ENCODE data around the gene DLGAP1.

GRCh38 chr18:3605456-3606700 is 155.9 kb downstream of the TGIF1 start:
- PRO-cap = no peak
- RAMPAGE, long total RNA, 4 experiments = no peak in any of the 4 experiments

DNA sequence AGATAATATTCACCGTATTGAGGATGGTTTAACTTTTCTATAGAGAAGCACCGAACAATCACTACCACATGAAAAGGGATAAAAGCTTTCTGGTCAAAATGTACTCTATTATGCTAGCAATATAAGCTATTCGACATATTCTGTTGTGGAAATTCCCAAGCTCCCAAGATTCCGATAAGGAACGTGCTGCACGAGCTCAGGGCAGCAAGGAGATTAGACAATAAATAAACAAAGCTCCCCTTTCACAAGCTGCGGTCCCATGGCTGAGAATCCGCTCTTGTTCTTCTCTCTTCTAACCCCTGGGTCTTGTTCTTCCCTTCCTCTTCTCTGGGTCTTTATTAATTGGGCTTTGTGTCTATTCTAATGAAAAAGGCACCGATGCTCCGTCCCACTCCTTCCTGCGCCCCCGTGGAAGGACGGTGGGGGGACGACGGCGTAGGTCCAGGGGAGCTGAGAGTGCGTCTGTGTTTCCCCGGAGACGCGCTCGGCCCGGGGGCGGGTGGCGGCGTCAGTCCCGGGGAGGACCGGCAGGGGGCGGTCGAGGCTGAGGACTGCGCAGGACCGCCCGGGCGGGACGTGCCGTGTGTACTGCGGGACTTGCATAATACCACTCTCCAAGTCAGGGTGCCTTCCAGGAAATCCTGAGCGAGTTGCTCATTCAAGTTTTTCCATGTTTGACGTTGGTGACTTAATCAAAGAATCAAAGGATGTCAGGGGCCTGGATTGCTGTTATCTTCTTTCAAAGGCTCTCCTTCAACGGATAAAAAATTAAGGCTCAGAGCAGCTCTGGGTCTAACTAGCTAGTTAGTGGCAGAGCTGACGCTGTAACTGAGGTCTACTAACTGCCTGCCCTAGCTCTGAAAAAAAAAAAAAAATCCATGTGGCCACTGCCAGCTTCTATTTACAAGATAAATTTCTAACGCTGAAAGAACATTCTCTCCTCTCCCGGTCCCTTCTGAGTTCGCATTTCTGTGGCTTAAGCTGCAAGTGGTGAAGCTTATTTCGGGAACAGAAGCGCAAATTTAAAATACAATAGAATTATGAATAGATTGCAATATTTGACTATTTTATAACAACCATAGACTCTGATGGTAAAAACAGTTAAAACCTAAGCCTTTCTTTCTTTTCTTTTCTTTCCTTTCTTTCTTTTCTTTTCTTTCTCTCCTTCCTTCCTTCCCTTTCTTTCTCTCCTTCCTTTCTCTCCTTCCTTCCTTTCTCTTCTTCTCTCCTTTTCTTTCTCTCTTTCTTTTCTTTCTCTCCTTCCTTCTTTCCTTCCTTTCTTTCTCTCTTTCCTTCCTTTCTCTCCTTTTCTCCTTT is 321.5 kb downstream of the TGIF1 start:
- PRO-cap = unidirectional peak, plus-strand start at position 703 of the sequence
- RAMPAGE, long total RNA, 4 experiments = no peak in any of the 4 experiments

DNA sequence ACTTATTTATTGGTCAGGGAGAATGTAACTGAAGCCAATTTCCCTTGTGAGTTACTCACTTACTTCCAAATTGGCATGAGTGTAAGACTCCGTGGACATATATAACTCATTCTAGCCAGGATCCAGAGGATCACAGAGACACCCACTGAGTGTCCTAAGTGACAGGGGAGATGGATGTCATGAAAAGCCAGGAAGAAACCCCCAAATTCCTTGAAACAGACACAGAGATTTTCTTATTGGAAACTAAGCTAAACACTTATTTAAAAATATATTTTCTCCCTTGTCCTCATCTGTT is 345.0 kb downstream of the TGIF1 start:
- PRO-cap = no peak
- RAMPAGE, long total RNA, 4 experiments = no peak in any of the 4 experiments

DNA sequence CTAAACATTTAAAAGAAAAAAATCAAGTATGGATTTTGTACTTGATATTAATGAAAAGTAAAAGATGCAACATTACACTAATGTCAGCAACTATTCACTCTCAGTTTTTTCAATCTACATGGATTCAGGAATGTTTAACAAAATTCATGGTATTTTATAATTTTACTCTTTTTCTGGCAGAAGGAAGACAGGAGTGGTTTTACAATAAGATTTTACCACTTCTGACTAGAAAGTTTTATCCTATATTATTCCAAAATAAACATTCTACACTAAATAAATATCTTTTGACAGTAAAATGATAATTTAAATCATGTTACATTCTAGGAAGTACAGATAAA is 252.5 kb downstream of the DLGAP1 start:
- PRO-cap = no peak
- RAMPAGE, long total RNA, 4 experiments = no peak in any of the 4 experiments

DNA sequence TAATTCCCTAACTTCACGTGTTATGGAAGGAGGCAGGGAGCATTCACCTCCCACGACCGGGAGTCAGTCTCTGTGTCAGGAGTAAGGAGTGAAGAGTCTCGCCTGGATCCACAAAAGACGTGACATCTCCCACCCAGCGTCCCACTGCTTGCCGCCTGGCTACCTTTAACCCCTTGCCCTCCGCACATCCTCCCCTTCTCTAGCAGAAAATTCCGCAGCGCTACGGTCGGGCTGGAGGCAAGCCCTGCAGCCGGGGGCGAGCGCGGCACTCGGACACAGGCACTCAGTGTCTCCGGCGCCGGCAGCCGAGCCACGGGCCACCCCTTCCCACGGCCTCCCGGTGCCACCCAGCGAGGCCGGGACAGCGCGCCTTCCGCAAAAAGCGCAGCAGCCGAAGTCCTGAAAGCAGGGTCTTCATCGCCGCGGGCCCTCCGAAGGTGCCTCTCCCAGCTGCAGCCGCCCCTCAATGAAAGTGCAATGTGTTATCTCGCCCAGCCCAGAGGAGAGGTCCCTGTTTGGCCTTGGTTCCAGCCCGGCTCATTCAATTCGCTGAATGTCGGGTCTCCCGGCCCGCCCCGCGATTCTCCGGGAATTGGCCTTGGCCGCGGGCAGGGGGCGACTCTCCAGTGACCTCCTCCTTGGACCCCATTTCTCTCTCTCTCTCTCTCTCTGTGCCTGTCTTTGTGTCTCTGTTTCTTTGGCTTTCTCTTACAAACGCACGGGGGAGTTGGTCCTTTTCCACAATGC is 1.2 kb downstream of the DLGAP1 start:
- PRO-cap = no peak
- RAMPAGE, long total RNA, 4 experiments = no peak in any of the 4 experiments

GRCh38 chr18:4454504-4455794 is at the start of gene DLGAP1:
Gene DLGAP1 (minus strand): TSS chr18:4455307.
- PRO-cap = unidirectional peak, minus-strand start at chr18:4455307
- RAMPAGE, long total RNA, 4 experiments = start-site peak on the minus strand in 4 of 4 experiments, at chr18:4455251-4455310 at its widest, 14 to 21 reads per replicate

DNA sequence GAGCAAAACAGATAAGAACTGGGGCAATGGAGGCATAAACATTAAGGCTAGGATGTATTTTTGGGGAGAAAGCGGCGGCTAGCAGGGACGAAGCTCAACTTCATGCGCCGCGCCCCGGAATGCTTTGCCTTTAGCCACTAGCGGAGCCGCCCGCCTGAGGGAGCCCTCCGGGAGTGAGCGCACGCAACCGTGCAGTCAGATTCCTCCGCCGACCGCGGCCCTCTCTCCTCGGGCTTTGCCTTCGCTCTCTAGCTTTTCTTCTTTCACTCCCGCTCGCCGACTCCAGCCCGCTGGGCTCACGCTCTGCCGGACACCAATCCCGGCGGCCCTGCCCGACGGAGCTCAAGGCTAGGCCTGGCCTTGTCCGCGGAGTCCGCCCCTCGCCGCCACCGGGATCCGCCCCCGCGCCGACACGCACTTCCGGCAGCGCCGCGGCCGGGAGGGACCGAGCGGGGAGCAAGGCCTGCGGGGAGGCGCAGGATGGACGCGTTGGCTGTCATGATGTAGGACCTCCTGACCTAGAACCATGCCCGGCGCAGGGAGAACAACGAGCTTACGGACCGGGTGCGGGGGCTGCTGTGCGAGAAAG is 40.7 kb upstream of the AKAIN1 start:
- PRO-cap = bidirectional peak, plus-strand start at position 469 of the sequence, minus-strand start at position 126 of the sequence
- RAMPAGE, long total RNA, 4 experiments = start-site peak on the plus strand in 4 of 4 experiments, centred at positions 445 to 453 of the sequence, 231 to 609 reads per replicate; start-site peak on the minus strand in 2 of 4 experiments, centred at positions 375 to 387 of the sequence, 24 to 61 reads per replicate

DNA sequence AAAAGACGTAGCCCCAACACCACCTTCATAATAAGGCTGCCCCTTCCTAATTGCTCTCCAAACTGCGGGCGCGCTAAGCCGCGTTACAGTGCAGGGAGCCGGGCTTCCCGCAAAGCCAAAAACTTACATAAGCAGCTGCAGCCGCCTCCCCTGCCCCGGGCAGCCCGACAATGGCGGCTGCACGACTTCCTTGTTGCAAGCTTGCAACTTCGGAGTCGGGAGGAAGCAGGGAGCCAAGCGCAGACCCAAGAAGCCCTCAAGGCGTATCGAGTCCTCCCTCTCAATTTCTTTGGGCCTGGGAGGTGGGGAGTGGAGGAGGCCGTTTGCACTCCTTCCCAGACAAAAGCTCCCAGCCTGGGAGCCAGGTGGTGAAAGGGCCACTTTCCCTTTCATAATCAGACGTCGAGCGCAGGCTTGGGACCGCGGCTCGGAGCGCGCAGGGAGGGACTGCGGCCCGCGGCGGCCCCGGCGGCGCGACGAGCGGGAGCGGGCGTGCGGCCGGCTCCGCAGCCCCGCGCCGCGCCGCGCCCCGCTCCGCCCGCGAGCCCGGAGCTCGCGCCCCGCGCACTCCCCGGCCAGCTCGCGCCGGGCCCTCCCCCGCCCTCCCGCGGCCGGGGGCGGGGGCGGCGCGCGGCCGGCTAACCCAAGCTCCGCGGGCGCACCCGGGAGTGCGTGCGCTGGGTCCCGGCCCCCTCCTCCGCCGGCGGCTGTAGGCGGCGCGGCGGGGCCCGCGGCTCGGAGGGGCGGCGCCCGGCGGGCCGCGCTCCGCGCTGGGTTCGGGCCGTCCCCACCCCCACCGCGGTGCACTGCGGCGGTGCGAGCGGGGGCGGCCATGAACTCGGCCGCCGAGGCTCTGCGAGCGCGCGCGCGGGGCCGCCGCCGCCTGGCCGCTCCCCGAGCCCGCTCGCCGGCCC is 595 bp downstream of the ZBTB14 start:
- PRO-cap = no peak
- RAMPAGE, long total RNA, 4 experiments = no peak in any of the 4 experiments

- PRO-cap = no peak
- RAMPAGE, long total RNA, 4 experiments = no peak in any of the 4 experiments
Measured at GRCh38 chr18:5456009-5456366, 87.8 kb downstream of the EPB41L3 start.

DNA sequence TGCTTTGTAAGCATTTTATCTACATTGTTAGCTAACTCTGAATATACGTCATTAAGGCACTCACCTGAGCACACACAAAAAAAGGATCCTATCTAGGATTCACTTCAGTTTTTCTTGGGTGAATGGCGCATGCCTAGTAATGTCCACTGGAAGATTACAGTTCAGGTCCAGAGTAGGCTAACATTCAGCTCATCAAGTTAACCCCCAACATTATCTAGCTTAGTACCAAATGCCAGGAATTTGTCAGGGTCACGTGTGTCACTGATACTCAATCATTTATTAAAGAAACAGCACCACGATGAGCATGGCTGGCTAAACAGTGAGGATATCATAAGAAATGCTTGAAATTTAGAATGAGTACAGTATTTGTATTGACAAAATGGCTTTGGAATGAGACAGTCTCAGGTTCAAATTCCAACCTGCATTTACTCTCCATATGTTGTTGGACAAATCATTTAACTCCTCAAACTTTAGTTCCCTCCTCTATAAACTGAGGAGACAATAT is 22.6 kb downstream of the EPB41L3 start:
- PRO-cap = no peak
- RAMPAGE, long total RNA, 4 experiments = no peak in any of the 4 experiments

DNA sequence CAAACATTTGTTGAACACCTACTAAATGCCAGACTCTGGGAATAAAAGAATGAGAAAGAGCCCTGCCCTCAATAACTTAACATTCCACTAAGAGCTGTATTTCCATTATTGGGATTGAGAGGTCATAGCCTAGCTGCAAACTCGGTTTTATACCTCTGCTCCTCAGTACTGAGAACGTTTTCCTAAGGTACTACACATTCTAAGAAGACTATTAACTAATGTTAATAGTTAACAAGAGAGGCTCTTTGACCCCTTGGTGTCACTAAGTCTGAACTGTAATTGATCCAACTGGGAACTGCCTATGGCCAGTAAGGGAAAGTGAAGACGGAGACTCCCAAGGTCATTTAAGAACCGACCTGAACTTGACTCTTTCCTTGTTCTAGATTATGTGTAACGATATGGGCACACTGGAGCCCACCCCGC is 83.9 kb upstream of the EPB41L3 start:
- PRO-cap = no peak
- RAMPAGE, long total RNA, 4 experiments = no peak in any of the 4 experiments

DNA sequence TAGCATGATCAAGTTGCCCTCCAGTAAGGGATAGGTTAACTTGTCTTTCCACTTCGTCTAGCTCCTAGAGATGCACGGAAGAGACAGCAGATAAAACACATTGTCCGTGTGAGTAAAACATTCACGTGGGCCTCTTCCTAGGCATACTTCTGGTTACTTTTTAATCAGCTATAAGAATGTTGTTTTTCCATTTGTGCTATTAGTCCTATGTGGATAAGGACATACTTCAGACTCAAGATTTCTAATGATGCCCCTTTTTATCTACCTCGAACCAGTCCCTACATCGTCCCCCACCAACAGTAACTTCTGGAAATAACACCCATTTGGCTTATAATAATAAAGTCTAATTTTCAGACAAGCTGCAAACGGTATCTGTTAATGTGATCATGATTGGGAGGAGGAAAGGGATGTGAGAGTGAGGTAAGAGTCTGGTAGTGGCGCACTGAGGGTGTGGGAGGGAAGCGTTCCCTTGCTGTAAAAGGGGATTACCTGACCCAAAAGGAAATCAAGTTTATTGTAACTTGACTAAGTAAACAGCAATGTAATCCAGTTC is 1.0 kb upstream of the ARHGAP28 start:
- PRO-cap = no peak
- RAMPAGE, long total RNA, 4 experiments = no peak in any of the 4 experiments

GRCh38 chr18:6752482-6752847 is 22.9 kb downstream of the ARHGAP28 start:
- PRO-cap = no peak
- RAMPAGE, long total RNA, 4 experiments = no peak in any of the 4 experiments

GRCh38 chr18:7037817-7038940 is 79.4 kb downstream of the LAMA1 start:
- PRO-cap = no peak
- RAMPAGE, long total RNA, 4 experiments = no peak in any of the 4 experiments

DNA sequence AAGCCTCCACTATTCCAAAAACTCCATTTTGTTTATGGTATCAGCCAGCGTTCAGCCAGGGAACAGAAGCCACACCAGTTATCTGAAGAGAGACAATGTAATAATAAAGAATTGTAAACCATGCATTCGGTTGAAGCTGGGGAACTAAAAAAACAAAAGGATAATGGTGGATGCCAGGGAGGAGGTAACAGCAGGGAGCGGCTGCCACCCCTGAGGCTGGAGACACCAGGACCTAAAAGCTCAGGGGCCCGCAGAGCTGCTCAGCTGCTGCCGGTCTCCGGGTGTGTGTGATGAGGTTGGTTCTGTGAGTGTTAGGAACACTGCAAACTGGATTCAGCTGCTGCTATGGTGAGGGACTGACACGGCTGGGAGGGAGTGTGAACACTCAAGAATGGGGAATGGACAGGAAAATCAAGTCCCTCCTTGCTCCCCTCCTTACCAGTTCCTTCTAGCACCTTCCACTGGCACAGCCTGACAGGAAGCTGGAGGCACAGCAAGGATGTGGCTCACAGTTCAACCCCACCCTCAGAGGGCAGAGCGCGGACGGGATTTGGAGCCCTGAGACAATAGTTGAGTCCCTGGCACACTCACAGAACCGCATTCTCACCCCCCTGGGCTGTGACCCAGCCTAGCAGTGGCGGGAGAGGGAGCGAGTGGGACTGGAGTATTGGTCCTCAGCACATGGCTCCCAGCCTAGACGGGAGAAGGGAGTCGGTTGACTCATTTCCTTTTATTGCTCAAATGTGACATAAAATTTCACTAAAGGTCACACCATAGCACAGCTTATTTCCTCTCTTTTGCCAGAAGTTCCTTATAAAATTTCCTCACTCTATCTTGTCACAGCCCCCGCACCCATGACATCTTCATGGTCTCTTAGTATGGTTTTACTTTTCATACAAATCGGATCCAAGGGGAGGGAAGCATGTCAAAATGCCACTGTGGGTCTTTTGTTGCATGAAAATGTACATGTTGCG is 42.5 kb downstream of the LRRC30 start:
- PRO-cap = no peak
- RAMPAGE, long total RNA, 4 experiments = no peak in any of the 4 experiments

DNA sequence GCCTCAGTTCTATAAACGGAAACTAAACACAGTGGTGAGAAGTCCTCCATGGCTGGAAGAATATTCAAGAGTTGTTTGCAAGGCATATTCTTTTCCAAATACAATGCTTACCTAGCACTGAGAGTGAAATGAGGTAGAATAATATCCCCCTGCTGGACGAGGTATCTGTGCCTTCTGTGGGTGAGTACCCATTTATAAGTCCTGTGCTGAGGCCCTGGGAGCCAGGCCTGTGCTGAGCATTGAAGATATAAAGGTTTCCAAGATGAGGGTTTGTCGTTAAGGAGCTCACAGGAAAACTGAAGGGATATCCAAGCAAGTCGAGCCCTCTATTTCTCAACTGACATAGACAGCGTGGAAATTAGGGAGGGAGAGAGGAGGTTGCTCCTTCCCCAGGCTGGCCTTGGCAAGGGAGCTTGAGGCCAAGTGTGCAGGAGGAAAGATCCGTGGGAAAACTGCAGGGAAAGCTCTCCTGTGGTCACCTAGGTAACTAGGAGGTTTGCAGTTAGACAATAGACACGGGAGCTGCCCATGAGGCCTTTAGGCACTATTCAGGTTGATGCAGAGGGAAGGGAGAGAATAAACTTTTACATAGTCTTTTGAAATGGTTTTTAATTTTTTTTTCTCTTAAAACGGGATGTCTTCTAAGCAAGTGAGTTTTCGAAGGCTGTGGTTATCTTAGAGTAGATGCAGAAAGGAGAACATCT is 17.7 kb downstream of the PTPRM start:
- PRO-cap = no peak
- RAMPAGE, long total RNA, 4 experiments = no peak in any of the 4 experiments

DNA sequence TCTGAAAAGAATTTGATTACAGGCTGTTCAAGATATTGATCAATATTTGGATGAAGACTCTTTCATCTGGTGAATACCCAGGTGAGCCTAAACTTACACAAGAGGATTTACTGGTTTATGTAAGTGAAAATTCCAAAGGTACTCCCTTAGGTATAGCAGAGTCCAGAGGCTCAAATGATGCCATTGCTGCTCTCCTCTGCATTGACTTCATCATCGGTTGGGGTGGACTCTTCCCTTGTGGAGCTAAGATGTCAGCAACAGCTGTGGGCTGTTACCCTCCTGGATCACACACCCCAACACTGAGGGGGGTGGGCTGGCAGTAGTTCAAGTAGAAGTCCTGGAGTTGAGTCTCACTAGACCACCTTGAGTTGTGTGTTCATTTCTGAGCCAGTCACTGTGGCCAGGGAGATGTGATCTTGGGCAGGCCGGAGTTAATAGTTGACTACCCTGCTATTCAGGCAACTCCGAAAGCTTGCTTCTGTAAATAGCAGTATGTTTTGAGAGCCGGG is 236.9 kb downstream of the PTPRM start:
- PRO-cap = no peak
- RAMPAGE, long total RNA, 4 experiments = no peak in any of the 4 experiments

- PRO-cap = no peak
- RAMPAGE, long total RNA, 4 experiments = no peak in any of the 4 experiments
Measured at GRCh38 chr18:7878714-7879427, 311.8 kb downstream of the PTPRM start.

DNA sequence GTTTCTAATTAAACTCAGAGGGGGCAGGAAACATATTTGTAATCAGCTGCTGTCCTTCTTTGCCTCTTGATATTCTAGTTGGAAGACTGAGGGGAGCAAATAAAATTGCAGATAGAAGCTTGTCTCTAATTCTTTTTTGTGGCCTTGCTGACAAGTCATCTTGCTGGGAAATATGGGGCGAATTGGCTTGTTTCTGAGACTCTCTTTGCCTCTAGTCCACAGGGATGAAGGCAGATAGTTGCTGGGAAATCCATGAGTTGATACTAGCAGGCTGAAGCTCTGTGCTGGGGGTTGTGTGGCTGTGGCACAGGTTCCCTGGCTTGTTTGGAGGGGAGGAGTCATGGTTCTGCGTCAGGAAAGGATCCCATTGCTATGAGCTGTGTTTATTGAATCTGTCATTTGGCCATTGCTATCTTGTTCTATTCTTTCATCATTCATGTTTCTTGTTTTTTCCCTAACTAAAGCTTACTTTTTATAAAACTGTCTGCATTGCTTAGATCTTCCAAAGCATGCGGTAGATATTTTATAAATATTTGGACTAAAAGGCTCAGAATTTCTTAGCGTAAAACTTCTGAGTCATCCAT is 335.2 kb downstream of the PTPRM start:
- PRO-cap = no peak
- RAMPAGE, long total RNA, 4 experiments = no peak in any of the 4 experiments

- PRO-cap = no peak
- RAMPAGE, long total RNA, 4 experiments = no peak in any of the 4 experiments
Measured at GRCh38 chr18:8370620-8371183, 238.5 kb upstream of the RAB12 start.